NALM6 (cell line): Measurements from ENCODE around the genes SDS and SDSL.

- PRO-cap = no peak
Observed at GRCh38 chr12:113237787-113238064, 16.5 kb downstream of the TPCN1 start.

DNA sequence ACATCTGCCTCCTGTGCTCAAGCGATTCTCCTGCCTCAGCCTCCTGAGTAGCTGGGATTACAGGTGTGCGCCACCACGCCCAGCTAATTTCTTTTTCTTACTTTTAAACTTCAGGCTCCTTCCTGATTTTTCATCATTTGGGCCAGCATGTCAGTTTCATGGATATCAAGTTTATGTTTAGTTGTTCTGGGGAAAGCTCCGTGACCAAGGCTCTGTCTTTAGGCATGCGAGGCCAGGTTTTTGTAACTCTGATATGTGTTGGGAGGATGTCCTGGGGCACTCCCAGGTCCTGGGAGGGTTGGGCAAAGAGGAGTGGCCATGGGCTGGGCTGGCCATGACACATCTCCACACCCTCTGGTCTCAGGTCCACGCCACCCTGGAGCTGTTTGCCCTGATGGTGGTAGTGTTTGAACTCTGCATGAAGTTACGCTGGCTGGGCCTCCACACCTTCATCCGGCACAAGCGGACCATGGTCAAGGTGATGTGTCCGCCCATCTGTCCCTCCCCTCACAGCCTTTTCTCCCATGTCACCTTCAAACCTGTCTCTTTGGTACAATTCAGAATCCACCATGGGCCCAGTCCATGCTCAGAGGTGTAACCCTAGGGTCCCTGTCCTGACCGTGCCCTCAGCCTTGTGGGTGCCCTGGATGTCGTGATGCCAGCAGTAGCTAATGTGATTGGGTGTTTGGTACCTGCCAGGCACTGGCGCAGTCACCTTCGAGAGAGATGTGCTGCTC is 46.4 kb downstream of the TPCN1 start:
- PRO-cap = no peak

GRCh38 chr12:113277876-113278446 is 56.7 kb downstream of the TPCN1 start:
- PRO-cap = no peak

DNA sequence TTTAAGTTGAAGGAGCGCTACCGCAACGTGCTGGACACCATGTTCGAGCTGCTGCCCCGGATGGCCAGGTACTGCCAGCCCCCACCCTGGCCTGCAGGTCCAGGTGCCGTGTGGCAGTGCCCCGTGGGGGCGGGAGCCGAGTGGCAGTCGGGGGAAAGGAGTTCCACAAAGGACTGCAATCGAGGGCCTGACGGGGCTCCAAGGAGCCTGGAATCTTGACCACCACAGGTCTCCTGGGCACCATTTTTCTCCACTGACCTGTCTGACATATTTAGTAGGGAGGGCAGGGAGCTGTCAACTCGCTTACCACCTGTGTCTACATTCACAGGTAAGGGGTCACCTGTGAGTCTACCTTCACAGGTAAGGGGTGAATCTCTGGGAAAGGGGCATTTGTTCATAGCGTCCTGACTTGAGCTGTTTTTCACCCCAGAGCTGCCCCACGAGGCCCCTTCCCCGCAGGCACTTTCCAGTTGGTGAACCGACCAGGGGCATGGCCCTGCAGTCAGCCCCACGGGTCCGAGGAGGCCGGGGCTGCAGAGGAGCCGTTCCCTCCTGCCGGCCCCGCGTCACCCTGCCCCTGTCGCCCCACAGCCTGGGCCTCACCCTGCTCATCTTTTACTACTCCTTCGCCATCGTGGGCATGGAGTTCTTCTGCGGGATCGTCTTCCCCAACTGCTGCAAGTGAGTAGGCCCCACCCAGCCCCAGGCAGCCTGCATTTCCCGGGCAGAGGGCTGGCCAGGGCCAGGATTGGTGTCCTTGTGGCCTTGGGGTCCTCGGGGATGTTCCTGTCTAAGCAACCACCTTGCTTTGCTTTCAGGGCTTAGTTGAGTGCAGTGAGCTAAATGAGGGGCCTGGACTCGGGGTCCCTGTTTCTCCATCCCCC is 46.5 kb downstream of the SLC8B1 start:
- PRO-cap = no peak

DNA sequence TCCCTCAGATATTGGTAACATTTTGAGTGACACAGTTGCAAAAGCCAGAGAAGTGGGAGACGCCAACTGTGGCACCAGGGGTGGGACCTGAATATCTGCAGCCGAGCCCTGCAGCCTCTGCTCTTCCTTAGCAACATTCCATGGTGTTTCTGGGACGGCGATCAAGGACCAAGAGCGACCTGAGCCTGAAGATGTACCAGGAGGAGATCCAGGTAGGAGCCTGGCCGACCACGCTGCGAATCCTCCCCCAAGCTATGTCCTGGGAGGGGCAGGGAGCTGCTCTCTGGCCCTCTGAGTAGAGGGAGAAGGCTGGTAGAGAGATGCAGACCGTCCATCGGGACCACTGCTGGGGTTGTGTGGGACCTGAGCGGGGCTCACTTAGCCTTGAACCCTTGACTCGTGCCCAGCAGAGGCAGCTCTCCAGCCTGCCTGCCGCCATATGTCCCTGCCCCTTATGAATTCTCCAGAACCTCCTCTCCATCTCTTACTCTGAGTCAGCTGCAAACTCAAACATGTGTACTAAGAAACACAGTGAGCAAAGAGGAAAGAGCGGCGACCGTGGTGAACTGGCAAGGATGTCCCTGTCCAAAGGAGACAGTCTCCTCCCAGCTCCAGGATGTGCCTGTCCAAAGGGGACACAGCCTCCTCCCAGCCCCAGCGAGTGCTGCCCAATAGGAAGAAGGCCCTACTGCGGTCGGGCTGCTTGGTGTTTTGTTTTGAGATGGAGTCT is 41.6 kb downstream of the SLC8B1 start:
- PRO-cap = no peak

DNA sequence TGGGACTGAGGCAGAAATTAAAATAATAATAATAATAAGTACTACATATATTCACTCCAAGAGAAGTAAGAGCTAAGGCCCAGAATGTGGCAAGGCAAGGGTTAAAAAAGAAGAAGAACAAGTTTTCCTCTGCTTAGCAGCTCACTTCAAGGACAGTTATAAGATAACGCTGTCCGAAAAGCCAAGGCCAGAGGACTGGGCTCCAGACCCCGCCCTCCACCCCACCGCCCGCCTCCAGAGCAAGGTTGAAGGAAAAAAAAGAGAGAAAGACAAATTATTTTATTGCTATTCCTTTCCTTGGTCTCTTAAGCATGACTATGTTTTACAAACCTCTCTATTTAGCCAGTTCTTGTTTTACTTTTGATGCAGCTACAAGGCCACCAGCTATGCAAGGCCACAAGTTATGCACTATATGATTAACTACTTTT is 1.7 kb upstream of the PLBD2 start:
- PRO-cap = no peak

DNA sequence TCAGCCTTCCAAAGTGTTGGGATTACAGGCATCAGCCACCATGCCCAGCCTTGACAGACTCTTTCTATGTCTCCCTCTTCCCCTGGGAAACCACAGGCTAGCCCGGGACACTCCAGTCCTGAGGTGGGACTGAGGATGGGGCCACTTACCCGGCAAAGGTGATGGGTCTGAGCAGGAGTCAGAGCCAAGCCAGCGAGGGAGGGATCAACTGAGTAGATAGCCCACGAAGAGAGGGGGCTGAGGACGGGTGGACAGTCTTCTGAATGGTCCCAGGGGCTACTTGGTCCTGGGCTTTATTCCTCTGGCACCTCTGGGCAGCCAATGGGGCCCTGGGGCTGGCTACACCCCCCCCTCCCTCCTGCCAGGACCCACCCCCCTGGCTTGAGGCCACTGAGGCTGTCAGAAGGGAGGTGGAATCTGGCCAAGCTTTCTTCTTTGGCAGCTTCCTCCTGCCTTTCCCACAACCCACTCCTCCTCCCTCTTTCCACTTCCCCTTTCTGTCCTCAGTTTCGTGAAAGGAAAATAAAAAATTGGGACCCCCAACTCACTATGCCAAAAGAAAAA is at the start of gene SDS:
Gene SDS (minus strand): TSS at position 269 of the 564 bp plus-strand sequence.
- PRO-cap = no peak

GRCh38 chr12:113421857-113422892 is at the start of gene SDSL:
Gene SDSL, plus strand, starts transcription at chr12:113422380.
- PRO-cap = no peak

GRCh38 chr12:113936827-113937332 is 29.2 kb downstream of the RBM19 start:
- PRO-cap = no peak

DNA sequence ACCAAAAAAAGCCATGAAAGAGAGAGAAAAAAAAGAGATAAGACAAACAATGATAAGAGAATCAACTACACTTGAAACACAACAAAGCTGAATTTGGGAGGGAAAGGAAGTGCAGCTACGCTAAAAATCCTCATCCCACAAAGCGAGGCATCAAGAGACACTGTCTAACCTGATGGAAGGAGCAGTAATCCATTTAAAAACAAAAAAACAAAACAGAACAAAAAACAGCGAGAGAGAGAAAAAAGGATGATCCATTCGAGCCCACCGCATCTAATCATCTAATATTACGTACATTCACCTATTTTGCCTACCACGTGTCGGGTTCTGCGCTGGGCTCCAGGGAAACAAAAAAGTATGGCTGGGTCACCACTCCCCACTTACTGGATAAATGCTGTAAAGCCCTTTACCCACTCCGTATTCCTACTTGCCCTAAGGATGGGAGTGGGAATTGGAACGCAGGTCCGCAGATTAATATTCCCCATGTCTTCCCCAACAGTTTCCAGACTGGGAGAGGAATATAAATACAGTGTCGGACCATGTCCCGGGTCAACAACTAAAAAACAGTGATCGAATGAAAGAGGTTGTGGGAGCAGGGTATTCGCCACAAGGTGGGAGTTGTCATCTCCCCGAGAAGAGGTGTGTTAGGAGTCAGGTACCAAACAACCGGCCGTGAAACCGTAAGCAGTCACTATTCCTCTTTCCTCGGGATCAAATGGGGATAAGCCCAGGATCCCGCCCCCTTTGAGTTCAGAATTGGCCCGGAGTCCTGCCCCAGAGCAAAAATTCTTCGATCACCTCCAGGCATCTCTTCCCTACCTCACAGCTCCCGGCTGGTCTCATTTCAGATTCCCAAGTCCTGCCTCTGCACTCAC is 569 bp downstream of the RBM19 start:
- PRO-cap = no peak

DNA sequence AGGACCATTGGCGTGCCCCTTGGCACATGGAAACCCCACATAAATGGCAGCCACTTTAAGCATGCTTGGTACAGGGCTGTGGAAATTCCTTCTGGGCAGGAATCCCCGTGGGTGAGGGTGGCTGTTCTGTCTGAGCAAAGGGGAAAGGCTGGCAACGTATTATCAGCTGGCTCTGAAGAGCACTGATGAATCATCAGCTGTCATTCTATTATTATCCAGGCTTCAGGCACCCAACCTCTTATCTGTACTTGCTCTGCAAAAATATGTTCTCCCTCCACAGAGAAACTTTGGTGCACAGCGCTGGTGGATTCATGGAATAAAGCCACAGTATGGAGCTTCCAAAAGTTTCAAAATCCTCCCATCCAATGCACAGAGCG is 167.2 kb downstream of the TBX5 start:
- PRO-cap = no peak

DNA sequence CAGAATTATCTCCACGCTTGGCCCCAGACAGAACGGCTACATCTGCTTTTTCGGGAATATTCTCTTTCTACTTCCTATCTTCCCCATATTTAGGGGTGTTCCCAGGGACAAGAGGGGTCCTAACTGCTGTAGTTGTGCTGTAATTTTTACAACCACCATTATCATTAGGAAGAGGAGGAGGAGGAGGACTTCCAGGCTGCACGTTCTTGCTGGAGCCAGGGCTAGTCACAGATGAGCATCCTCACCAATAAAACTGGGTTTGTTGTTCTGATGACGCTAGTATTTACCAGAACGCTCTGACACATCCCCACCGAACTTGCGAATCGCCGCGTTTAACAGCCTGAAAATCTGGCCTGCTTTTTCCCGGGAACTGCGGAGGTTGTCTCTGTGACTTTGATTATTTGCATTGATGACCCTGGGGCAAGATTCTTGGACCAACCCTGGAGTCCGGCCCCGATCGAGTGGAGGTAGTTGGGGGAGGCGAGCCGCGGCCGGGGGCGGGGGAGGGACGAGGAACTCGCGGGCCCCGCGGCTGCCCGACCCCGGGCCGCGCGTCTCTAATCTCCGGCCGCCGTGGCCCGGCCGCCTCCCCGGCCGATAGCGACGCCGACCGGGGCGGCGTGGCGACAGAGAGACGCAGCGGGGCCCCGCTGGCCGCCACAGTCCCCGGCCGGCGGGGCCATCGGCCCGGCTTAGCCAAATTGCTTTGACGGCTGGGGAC is 10.1 kb downstream of the TBX5 start:
- PRO-cap = no peak

DNA sequence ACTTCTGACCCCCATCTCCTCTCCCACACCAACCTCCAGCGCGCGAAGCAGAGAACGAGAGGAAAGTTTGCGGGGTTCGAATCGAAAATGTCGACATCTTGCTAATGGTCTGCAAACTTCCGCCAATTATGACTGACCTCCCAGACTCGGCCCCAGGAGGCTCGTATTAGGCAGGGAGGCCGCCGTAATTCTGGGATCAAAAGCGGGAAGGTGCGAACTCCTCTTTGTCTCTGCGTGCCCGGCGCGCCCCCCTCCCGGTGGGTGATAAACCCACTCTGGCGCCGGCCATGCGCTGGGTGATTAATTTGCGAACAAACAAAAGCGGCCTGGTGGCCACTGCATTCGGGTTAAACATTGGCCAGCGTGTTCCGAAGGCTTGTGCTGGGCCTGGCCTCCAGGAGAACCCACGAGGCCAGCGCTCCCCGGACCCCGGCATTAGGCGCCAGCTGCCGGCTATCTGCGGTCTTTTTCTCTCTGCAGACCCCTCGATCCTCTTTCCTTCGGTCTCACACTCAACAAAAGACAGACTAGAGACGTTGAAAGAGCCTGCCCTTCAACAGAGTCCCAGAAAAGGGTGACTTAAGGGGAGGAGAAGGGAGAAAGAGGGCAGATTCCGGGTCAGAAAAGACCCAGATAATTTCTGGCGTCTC is 3.0 kb upstream of the TBX3 start:
- PRO-cap = no peak

DNA sequence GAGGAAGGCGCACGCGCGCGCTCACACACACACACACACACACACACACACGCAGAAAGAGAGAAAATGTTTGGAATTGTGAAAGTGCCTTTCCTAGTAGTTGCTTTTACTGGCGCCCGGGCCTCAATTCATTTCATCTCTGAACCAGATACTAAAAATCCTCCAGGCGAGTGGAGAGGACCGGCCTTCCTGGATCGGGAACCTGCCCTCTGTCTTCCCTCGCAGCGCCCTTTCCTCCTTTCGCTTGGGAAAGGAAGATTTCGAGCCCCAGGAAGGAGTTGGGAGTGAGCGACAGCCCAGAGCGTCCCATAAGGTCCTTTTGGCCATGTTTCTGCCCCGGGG is 7.8 kb upstream of the TBX3 start:
- PRO-cap = no peak

- PRO-cap = no peak
Observed at GRCh38 chr12:114769523-114770096, 85.6 kb upstream of the TBX3 start.

DNA sequence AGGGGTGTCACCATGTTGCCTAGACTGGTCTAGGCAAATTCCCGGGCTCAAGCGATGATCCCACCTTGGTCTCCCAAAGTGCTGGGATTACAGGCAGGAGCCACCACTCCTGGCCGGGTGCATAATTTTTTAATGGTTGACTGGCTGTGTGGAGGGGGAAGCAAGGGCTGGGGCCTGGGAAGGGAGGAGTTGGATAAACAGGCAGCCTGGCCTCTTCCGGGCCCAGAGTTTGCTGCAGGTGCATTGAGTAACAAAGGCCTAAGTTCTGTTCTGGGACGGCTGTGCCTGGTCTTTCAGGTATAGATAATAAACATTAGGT is 191.3 kb upstream of the TBX3 start:
- PRO-cap = no peak

- PRO-cap = no peak
Observed at GRCh38 chr12:115004504-115004919, 320.5 kb upstream of the TBX3 start.

DNA sequence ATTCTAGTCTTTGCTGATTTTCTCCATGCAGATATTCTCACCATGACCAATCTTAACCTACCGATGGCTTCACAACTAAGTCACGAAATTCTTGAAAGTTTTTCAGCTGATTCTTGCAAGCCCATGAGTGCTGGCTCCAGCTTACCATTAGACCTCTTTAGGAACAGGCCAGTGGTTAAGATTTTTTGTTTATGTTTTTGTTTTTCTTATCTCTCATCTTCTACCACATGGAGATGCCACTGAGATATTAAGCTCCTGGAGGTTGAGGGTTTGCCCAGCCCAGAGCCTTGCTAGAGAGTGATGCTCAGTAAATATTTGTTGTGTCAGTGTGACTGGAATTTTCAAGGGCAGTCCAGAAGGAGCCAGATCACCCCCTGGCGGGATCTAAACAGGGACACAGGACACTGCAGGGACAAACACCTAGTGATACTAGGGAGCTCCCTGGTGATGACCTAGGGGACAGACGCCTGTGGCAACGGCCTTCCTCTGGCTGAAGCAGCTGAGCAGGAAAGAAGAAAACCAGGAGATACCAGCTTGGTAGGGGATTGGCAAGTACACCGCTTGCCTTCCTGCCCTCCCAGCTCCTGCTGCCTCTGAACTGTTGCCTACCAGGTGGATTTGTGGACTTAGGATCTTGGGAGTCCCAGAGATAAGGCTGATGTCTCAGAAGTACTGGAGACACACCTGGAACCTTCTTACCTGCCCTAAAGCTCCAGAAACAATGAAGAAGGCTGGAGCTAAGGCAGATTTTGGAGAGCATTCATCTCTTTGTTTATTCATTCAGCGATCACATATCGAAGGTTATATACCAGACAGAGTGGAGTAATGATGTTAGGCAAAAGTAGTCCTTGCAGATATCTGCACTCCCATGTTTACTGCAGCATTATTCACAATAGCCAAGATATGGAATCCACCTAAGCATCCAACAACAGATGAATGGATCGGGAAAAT is 714.4 kb upstream of the TBX3 start:
- PRO-cap = no peak

- PRO-cap = no peak
Observed at GRCh38 chr12:115660412-115660985, 617.0 kb downstream of the MED13L start.

DNA sequence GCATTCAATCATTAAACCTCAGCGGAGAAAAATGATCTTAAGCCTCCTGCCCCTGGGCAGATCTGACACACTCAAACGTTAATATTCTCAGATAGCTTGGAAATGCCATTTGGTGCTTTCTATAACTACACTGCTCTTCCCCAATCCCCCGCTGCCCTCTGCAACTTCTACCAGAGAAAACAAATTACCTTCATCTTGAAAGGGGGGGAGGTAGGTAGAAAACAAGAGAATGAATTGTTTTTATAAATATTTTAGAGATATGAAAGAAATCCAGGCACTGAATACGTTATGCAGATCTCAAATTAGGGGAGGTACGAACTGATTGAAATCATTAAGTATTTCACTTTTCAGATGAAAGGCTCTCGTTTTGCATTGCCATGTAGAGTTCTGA is 521.1 kb downstream of the MED13L start:
- PRO-cap = no peak